ENCODE measurements around the genes NIPA2, NPAP1 and UBE3A.

DNA sequence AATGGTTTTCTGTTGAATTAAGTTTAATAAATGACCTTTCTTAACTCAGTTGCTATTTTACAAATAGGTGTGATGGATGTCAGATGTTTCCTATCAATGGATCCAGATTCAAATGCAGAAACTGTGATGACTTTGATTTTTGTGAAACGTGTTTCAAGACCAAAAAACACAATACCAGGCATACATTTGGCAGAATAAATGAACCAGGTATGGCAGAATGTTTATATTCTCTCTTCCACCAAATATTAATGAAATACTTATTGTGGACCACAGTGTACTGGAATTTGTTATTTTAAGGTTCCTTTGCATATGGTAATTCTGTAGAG is 120.8 kb downstream of the GOLGA6L22 start:
- RRBS: no CpG with 5 or more reads among the region's 1 CpG

GRCh38 chr15:22838566-22839326 is at the start of gene NIPA2:
Gene NIPA2 (plus strand): TSS chr15:22838666.
- RRBS: 2% methylated on average over 10 of the region's 67 CpGs

DNA sequence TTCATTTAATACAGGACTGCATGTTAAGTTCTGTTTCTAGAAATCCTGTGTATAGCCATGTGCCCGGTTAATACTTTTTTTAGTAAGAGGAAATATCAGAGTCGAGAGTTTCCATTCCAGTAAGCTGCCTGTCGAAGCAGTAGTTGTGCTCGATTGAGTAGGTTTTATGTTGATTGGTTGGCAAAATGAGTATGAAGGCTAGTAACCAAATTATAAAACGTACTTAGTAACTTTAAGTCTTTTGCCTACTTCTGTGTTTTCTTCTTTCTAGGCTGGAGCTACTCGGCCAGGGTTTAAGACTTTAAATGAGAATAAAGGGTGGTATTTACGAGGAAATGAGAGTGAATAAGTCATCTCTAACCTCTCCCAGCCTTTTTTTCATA is 909 bp downstream of the NIPA2 start:
- RRBS: no CpG with 5 or more reads among the region's 7 CpGs

DNA sequence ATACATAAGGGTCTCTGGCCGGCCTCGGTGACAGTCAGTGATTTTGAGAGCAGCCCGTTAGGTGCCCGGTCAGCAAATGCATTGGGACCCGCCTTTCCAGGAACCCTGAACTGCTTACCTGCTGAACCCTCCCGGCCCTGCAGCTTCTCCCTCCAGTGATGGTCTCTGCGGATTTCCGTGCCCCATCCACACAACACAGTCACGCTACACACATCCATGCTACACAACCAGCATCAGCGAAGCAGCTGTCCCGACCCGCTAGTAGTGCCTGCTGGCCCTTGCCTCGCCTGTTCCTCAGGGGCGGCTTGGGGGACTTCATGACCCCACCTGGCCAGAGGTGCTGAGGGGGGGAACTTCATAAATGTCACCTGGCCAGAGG is 449 bp upstream of the TUBGCP5 start:
- RRBS: no CpG with 5 or more reads among the region's 14 CpGs

- RRBS: 84% methylated on average over 19 of the region's 57 CpGs
Observed at GRCh38 chr15:24675518-24676215, at the start of gene NPAP1. Gene NPAP1 (plus strand): TSS chr15:24675775.

DNA sequence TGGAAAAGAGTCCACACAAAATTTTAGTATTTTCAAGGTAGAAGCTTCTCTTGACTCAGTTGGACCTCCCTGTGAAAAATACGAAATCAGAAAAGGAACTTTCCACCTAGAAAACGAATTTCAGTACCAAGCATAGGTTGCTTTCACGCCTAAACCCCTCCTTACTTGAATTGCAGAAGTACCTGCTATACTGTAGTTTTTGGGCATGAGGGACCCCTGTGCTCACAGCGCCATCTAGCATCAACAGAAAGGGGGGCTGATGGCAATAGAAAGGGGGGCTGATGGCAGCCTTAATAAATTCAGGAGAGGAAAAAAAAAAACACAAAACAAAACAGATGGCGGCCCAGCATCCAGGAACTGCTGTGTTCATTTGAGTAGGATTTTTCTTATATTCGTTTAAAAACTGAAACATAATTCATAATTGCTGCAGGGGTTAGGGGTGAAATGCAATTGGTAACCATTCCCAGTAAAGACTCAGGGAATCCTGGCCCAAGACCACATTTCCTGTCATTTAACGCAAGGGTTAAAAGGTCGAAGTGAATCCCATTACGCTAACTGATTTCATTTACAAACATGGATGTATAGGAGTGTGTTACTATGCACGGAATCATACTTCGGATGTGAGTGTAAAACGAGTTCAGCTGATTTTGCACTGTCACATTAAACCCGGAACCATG is 96.8 kb downstream of the NPAP1 start:
- RRBS: no CpG with 5 or more reads among the region's 13 CpGs

DNA sequence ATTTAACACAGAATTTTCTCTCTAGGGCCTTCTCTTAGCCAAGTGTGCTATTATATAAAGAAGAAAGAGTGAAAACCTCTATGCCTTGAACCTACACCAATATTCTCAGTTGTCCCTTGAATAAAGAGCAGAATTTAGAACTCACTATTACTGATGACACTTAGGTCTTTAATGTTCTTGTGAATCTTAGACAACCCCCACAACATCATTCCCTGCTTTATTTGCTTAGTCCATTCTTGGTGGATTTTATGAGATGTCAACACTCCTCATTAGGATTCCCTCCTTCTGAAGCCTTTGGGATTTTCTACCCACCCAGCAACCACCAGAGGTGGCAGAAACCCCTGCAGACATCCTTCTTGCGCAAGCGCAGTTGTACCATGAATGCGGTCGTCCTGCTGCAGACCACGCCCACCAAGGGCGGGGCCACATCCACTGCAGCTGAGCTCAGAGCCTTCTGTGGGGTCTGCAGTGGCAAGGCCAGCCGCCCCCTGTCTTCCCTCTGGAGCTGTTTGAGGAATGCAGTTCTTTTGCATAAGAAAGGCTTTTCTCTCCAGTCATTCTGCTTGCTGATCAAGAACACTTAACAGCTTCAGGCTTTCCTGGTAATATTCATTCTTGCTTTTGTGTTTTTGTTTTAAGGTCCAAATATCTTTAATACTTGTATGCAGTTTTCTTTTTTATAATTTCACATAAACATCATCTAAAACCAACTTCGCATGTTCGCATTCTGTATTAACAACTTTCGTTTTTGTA is 98.5 kb upstream of the SNRPN start:
- RRBS: no CpG with 5 or more reads among the region's 10 CpGs

DNA sequence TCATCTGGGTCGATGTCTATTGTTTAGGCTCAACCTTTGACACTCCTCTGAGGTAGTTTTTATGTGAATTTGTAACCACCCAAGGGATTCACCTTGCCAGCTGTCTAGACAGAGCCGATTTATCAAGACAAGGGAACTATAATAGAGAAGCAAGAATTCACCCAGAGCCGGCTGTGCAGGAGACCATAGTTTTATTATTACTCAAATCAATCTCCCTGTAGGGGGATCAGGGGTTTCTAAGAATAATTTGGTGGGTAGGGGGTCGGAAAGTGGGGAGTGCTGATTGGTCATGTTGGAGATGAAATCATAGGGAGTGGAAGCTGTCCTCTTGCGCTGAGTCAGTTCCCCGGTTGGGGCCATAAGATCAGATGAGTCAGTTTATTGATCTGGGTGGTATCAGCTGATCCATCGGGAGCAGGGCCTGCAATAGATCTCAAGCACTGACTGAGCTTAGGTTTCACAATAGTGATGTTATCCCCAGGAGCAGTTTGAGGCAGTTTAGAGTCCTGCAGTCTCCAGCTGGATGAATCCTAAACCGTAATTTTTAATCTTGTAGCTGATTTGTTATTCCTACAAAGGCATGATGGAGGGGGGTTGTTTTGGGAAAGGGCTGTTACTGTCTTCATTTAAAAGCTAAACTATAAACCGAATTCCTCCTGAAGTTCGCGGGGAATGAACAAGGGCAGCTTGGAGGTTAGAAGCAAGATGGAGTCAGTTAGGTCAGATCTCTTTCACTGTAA is 97.0 kb upstream of the SNRPN start:
- RRBS: no CpG with 5 or more reads among the region's 11 CpGs

- RRBS: no CpG with 5 or more reads among the region's 5 CpGs
Observed at GRCh38 chr15:24989098-24990025, 34.6 kb downstream of the SNRPN start.

- RRBS: no CpG with 5 or more reads among the region's 4 CpGs
Observed at GRCh38 chr15:25051416-25051615, 96.5 kb downstream of the SNRPN start.

- RRBS: no CpG with 5 or more reads among the region's 2 CpGs
Observed at GRCh38 chr15:25111701-25111940, 156.8 kb downstream of the SNRPN start.

DNA sequence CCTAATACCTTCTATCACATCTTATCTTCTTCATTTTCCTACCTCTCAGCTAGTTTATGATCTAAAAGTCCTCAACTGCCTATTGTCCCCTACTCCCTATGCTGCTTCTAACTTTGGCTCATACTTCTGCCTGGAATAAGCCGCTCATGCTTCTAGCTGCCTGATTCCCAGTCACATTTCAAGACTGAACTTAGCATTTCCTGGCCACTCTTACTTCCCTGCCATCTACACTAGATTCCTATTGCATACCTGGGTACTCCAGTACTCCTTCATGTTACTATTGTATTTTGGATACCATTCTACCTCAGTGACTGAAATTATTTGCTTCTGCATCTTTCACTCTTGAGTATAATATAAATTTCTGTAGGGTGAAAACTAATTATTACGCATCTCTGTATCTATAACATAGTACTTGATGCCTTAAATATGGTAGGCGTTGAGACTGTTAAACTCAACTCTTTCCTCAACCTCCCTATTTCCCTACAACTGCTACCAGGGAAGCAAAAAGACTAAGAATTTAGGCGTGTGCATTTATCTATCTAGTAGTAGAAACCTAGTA is 34.0 kb downstream of the UBE3A start:
- RRBS: no CpG with 5 or more reads among the region's 4 CpGs

DNA sequence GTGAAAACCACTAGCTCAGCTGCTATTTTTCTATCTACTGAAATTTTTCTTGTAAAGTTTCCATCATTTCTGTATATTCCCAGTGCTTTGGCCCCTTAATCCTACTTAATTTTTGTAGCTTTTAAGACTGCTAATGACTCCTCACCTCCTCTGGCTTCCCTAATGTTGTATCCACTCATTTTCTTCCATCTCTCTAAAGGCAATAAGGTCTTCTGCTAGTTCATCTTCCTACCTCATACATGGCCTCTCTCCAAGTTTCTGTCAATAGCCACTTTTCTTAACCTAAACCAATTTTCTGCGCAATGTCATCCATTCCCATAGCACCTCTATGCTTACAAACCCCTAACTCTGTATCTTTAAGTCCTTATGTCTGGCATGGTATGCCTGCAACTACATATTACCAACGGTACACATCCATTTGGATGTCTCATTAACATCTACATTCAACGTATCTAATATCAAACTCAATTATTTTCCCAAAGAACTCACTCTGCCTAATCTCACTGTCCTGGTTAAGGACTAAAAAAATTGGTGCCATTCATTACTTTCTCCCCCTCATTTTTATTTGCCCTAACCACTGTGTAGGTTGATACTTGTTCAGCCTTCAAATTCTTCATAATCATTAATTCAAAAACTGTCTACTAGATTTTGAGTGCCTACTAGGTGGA is 25.0 kb downstream of the UBE3A start:
- RRBS: no CpG with 5 or more reads among the region's 3 CpGs

DNA sequence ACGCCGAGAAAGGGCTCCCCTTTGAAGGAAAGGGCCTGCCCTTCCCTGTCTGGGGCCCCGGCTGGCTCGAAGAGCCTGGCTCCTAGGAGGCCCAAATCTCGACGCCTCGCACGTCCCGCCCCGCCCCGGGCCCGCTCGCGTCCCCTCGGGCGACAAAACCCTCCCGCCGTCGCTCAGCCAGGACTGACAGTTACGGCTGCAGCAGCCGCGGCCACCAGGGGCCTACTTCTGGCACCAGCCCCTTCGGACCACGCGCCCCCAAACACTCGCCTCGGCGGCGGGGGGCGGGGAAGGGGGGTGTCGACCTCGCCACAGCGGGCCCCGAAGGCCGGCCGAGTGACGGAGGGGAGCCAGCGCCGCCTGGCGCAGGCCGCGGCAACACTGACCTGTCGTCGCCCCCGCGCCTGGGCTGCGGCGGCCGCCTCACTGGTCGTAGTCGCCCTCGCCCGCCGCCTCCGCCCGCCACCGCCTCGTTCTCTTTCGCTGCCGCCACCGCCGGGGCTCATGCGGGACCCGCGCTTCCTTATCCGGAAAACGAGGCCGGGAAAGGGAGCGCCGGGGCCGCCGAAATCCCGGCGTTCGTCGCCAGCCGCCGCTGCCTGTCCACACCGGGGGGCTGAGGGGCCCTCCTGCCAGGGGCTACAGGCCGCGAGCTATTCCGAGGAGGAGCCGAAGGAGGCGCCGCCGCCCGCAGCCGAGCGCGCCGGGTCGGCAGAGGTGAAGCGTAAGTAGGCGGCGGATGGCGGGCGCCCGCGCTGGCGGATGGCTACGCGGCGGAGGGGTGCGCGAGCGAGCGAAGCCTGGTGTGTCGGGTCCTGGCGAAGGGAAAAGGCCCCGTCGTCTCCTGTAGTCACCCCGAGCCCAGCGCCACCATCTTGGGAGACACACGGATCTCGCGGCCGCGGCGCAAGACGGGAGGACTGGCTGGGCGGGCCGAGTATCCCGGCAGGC is at the start of gene UBE3A:
Gene UBE3A, minus strand, starts transcription at position 922 of the 951 bp plus-strand sequence.
- RRBS: 2% methylated on average over 25 of the region's 123 CpGs

GRCh38 chr15:25763059-25763376 is 100.1 kb downstream of the ATP10A start:
- RRBS: no CpG with 5 or more reads among the region's 5 CpGs

DNA sequence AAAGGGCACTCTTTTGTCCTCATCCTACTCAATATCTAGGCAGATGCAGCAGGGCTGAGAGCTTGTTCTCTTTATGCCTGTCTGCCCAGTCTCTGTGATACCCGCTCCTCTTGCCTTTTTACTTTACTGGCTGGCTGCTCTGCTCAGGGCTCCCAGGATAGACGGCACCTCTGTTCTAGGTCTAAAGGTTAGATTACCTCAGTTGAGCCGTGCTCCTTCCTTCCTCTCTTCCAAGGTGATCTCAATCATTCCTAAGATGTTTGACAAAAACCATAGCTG is 134.7 kb downstream of the GABRB3 start:
- RRBS: no CpG with 5 or more reads among the region's 3 CpGs

DNA sequence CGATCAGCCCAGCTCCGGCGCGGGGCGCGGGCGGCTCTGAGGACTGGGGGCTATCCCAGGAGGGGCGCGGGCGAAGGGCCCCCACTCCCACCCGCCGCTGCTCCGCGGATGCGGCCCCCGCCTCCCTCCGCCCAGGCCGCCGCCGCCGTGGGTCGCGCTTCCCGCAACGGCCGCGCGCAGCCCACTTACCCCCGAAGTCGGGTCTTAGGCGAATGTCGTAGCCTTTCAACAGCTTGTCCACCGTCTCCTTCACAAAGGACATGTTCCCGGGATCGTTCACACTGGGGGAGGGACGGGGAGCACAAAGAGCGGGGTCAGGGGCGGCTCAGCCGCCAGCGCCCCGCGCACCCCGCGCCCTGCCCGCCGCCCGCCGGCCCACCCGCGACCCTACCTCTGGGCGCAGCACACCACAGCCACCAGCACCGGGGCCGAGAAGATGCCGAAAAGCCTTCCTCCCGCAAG is 343 bp downstream of the GABRB3 start:
- RRBS: 17% methylated on average over 10 of the region's 55 CpGs

GRCh38 chr15:27070970-27071492 is 100.0 kb downstream of the GABRG3 start:
- RRBS: no CpG with 5 or more reads among the region's 8 CpGs

- RRBS: no CpG with 5 or more reads among the region's 35 CpGs
Observed at GRCh38 chr15:27541602-27541892, 557.6 kb downstream of the OCA2 start.

DNA sequence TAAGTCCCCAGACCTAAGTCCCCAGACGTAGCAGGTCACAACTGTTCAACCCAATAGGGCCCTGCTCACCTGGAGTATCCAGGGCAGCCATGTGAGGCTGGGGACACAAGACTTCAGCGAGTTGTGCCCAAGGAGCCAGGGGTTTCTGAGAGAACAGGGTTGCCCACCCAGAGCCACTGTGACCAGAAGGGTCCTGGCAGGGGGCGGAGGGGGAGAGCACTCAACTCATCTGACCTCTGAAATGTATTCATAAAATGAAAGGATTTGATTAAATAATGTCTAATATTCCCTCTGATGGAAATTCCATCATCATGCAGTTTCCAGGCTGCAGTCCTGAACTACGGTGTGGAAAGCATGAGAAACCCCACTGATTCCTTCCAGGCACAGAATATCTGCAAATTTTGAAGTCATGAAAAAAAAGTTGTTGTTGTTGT is 197.3 kb downstream of the OCA2 start:
- RRBS: no CpG with 5 or more reads among the region's 4 CpGs